ENCODE measurements around a stretch of chr15.

GRCh38 chr15:89137411-89138555 lies 49.5 kb downstream of the ABHD2 start:
- PRO-cap, 3 experiments, result no peak in any of the 3 experiments
- RAMPAGE, long total RNA, 4 experiments, result no peak in any of the 4 experiments
- RRBS, result no CpG with 5 or more reads among the region's 8 CpGs

GRCh38 chr15:89330154-89330450 lies 4.5 kb downstream of the POLG start:
- PRO-cap, 3 experiments, result no peak in any of the 3 experiments
- RAMPAGE, long total RNA, 4 experiments, result no peak in any of the 4 experiments
- RRBS, result no CpG with 5 or more reads among the region's 5 CpGs

DNA sequence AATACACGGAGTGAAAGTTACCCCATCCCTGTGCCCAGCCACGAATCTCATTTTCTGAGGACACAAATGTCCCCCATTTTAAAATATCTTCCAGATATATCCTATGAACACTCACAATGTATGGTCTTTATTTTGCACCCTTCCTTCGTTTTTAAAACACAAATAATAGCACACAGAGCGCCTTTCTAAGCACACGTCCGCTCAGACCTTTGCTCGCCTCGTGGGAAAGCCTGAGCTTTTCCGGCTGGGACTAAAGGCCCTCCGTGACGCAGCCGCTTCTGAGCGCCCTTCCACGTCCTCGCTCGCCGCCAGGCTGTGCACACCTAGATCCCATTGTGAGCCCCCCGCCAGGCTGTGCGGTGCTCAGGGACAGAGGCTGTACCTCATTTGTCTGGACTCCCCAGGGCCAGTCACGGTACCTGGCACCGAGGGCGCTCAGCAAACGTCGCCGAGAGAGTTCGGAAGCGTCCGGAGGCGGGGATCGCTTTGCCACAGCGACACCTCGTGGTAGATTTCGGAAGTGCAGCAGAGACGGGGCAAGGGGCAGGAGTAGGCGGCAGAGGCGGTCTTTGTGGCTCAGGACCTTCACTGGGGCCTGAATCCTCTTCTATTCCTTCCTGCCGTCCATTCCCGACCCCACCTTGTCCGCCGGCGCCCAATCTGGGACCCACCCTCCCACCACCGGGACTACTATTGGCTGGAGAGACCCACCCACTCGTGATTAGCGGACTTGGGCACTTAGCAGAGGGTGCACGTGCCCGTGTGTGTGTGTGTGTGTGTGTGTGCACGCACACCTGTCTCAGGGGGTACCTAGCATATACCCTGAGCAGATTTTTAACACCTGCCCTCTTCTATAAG lies 65.8 kb downstream of the RHCG start:
- PRO-cap, 3 experiments, result no peak in any of the 3 experiments
- RAMPAGE, long total RNA, 4 experiments, result no peak in any of the 4 experiments
- RRBS, result no CpG with 5 or more reads among the region's 47 CpGs

GRCh38 chr15:89803472-89804663 lies 10.8 kb downstream of the ANPEP start:
- PRO-cap, 3 experiments, result no peak in any of the 3 experiments
- RAMPAGE, long total RNA, 4 experiments, result no peak in any of the 4 experiments
- RRBS, result 31% methylated on average over 4 of the region's 45 CpGs

DNA sequence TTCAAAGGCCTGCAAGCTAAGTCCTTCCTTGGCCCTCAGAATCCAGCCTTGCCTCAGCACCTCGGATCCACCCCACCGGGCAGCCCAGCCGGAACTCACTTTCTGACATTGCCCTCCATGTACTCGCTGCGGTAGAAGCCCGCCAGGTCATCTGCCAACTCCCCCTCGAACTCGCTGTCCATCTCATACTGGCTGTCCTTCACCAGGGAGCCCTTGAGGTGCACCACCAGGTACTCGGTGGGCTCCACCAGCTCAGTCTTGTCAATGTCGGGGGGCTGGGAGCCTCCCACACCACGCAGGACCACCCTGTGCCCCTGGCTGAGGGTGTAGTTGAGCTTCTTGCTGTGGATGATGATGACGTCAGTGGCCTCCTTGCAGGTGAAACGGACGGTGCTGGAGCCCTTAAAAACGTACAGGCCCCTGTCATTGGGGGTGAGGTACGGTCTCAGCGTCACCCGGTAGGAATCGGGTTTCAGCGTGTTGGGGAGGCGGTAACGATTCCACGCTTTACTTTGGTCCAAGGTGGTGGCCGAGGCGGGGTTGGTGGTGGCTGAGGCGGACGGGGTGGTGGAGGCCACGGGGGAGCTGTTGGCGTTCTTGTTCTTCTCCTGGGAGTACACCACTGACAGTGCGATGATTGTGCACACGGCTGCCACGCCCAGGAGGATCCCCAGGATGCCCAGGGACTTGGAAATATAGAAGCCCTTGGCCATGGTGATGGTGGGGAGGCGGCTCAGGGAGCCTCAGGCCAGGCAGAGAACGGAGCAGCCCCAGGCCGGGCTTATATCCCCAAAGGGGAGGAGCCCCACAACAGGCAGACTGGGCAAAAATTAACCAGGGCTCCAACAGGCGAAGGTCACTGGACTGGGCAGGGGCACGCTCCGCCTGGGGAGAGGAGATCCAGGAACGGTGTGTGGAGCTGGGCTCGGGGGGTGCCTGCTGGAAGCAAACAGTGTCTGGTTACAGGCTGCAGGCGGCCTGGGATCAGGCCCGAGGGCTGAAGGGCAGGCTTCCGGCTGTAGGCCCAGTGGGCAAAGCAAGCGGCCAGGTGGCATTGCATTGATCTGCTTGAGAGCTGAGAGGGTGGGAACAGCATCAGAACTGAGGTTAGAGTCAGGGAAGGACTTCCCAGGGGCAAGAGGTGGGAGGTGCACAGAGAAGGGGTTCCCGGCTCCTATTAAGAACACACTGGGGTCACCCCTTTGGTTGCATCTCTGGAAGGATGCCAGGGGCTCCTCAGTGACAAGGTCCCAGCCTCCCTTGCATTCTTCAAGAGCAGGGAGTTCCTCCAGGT lies 8.3 kb downstream of the ANPEP start:
- PRO-cap, 3 experiments, result no peak in any of the 3 experiments
- RAMPAGE, long total RNA, 4 experiments, result no peak in any of the 4 experiments
- RRBS, result no CpG with 5 or more reads among the region's 45 CpGs

DNA sequence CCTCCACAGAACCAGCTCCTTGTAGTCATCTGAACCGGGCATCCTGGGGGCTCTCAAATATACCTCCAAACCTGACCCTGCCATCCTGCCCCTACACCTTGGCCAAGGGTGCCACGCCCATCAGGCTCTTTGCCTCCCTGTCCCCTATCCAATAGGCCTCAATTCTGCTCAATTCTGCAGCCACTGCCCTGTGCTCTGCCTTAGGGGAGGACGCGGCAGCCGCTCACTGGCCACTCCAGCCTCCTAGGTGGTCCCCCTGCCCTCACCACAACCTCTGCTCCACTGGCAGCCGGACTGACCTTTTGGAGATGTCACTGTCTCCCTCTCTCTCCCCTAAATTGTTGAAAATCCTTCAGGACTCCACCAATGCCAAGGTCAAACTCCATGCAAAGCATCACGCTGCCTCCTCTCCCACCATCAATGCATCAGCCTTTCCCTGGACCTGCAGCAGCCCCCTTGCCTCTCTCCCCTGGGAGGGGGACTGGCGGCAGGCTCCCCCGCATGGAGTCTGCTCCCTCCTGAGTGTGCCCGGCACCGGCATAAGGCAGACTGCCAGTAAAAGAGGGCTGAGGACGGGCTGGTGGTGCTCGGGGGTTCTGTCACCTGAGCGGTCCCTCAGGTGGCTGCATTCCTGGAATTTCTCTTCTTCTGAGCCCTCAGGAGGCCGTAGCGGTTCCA lies 9.5 kb upstream of the ANPEP start:
- PRO-cap, 3 experiments, result peak in 1 of 3 experiments; most common plus-strand start position 480 of the sequence (in 1)
- RAMPAGE, long total RNA, 4 experiments, result no peak in any of the 4 experiments
- RRBS, result no CpG with 5 or more reads among the region's 16 CpGs

- PRO-cap, 3 experiments, result no peak in any of the 3 experiments
- RAMPAGE, long total RNA, 4 experiments, result no peak in any of the 4 experiments
- RRBS, result 99% methylated on average over 2 of the region's 8 CpGs
Measured at GRCh38 chr15:89825189-89825678, 10.6 kb upstream of the ANPEP start.

- PRO-cap, 3 experiments, result no peak in any of the 3 experiments
- RAMPAGE, long total RNA, 4 experiments, result no peak in any of the 4 experiments
- RRBS, result no CpG with 5 or more reads among the region's 5 CpGs
Measured at GRCh38 chr15:89971623-89972065, 29.5 kb upstream of the ZNF710 start.

GRCh38 chr15:89999501-90000061 lies 1.5 kb upstream of the ZNF710 start:
- PRO-cap, 3 experiments, result peak in 2 of 3 experiments; most common plus-strand start chr15:89999964 (in 1)
- RAMPAGE, long total RNA, 4 experiments, result no peak in any of the 4 experiments
- RRBS, result 10% methylated on average over 3 of the region's 12 CpGs

- PRO-cap, 3 experiments, result no peak in any of the 3 experiments
- RAMPAGE, long total RNA, 4 experiments, result no peak in any of the 4 experiments
- RRBS, result no CpG with 5 or more reads among the region's 20 CpGs
Measured at GRCh38 chr15:90075105-90076541, 26.6 kb downstream of the IDH2 start.

- PRO-cap, 3 experiments, result no peak in any of the 3 experiments
- RAMPAGE, long total RNA, 4 experiments, result no peak in any of the 4 experiments
- RRBS, result no CpG with 5 or more reads among the region's 9 CpGs
Measured at GRCh38 chr15:90162943-90163399, 38.2 kb upstream of the SEMA4B start.

GRCh38 chr15:90203898-90204320 lies 2.8 kb downstream of the SEMA4B start:
- PRO-cap, 3 experiments, result no peak in any of the 3 experiments
- RAMPAGE, long total RNA, 4 experiments, result no peak in any of the 4 experiments
- RRBS, result no CpG with 5 or more reads among the region's 9 CpGs

- PRO-cap, 3 experiments, result no peak in any of the 3 experiments
- RAMPAGE, long total RNA, 4 experiments, result start-site peak on the plus strand in 1 of 4 experiments, at chr15:90228506-90229126 at its widest, 65 reads per replicate
- RRBS, result 29% methylated on average over 4 of the region's 33 CpGs
Measured at GRCh38 chr15:90228360-90229289, 5.1 kb downstream of the CIB1 start.

DNA sequence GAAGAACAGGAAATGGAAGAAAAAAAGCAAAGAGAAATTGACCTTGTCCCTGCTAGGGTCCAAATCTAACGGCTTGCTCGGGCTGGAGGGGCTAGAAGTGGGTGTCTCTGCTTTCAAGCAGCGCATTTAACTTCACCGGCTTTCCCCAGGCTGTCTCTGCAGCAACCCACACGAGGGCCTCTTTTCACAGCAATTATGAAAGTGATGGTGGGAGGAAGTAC lies 41.0 kb downstream of the NGRN start:
- PRO-cap, 3 experiments, result no peak in any of the 3 experiments
- RAMPAGE, long total RNA, 4 experiments, result no peak in any of the 4 experiments
- RRBS, result no CpG with 5 or more reads among the region's 5 CpGs

GRCh38 chr15:90346443-90346804 lies 5.7 kb upstream of the ZNF774 start:
- PRO-cap, 3 experiments, result peak in 3 of 3 experiments; most common minus-strand start chr15:90346712 (in 3)
- RAMPAGE, long total RNA, 4 experiments, result no peak in any of the 4 experiments
- RRBS, result no CpG with 5 or more reads among the region's 3 CpGs

DNA sequence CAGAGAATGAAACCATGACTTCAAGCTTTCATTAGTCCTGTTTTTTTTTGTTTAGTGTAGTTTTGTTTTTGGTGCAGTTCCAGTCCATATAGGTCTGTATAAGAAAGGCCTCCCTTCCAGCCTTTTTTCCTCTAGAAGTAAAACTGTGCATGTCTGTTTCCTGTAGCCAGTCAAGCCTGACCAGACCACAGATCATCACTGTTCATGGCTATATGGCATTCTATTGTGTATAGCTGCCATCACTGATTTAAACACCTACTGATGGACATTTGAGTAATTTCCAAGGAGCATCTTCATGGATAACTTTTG lies 5.5 kb upstream of the IQGAP1 start:
- PRO-cap, 3 experiments, result peak in 1 of 3 experiments; most common minus-strand start position 128 of the sequence (in 1)
- RAMPAGE, long total RNA, 4 experiments, result no peak in any of the 4 experiments

- PRO-cap, 3 experiments, result no peak in any of the 3 experiments
- RAMPAGE, long total RNA, 4 experiments, result no peak in any of the 4 experiments
Measured at GRCh38 chr15:90402092-90402708, 14.2 kb downstream of the IQGAP1 start.

GRCh38 chr15:90407257-90408475 lies 19.6 kb downstream of the IQGAP1 start:
- PRO-cap, 3 experiments, result no peak in any of the 3 experiments
- RAMPAGE, long total RNA, 4 experiments, result no peak in any of the 4 experiments
- RRBS, result no CpG with 5 or more reads among the region's 8 CpGs

- PRO-cap, 3 experiments, result no peak in any of the 3 experiments
- RAMPAGE, long total RNA, 4 experiments, result no peak in any of the 4 experiments
- RRBS, result no CpG with 5 or more reads among the region's 6 CpGs
Measured at GRCh38 chr15:90492432-90492755, 37.3 kb upstream of the CRTC3 start.

- PRO-cap, 3 experiments, result peak in 1 of 3 experiments; most common plus-strand start chr15:90553694 (in 1); most common minus-strand start chr15:90553615 (in 1)
- RAMPAGE, long total RNA, 4 experiments, result no peak in any of the 4 experiments
- RRBS, result no CpG with 5 or more reads among the region's 9 CpGs
Measured at GRCh38 chr15:90553371-90553893, 23.7 kb downstream of the CRTC3 start.